WTC11 (cell line): ENCODE data around the genes MYH4, MYOCD, CDRT15 and CDRT4.

DNA sequence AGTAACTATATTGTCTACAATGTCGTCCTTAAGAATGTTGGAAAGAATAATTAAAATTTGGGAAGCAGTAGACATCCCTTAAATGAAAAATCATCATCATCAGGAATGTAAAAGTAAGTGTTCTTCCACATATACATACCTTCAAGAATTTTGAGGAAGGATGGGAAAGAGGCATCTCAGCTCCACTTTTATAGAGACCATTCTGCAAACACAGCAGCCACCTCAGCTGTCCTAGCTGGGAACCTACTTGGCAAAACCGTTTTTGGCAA lies at the start of gene MYH4:
Gene MYH4 (minus strand): TSS at position 162 of the 269 bp plus-strand sequence.
- PRO-cap = no peak

- PRO-cap = no peak
These were observed 381 bp downstream of the MYH2 start for GRCh38 chr17:10549041-10549513.

DNA sequence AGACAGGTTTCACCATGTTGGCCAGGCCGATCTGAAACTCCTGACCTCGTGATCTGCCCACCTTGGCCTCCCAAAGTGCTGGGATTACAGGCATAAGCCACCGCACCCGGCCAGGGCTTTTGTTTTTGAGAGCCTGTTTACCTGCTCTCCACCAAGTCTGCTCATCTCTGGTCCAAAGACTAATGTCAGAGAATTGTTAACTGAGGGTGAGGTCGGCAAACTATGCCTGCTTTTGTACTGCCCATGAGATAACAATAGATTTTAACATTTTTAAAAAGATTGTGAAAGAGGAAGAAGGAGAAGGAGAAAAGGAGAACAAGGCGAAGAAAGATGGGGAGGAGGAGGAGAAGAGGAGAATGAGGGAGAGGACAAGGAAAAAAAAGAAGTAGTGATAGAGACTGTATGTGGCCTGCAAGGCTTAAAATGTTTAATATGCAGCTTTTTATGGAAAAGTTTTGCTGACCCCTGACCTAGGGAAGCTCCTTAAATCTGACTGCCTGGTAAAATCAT lies 25.9 kb downstream of the TMEM238L start:
- PRO-cap = no peak

DNA sequence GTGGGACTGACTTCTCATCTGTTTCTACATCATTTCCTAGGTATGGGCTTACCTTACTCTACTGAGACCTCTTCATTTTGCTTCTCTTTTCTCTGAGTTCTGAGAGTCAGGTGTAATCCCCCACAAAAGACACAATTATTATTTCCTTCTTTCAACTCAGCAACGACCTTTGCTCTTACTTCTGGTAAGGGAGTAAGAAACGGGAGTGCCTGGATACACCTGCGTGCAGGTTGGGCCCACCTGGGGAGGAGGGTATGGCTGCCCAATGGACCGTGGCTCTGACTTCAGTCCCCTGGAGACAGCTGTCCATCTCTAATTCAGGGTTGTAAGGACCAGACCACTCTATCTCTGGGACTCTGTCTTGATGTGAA lies 1.4 kb downstream of the TMEM238L start:
- PRO-cap = no peak

- PRO-cap = no peak
These were observed 602 bp upstream of the TMEM238L start for GRCh38 chr17:10804480-10804922.

DNA sequence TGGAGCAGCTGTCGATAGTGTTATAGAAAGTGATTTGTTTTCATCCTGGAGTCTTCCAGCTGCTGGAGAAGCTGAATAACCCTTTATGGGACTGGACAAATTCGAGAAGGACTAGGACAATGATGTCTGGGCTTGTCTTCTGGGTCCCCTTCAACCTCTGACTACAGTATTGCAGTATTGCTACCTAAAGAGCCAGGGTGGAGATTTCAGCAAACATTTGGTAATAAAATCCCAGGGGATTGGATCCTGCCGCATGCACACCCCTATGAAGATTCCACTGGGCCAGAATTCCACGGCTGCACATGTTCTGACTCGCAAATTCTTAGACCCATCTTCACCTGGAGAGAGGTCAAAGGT lies 93.5 kb upstream of the PIRT start:
- PRO-cap = no peak

- PRO-cap = bidirectional peak, plus-strand start at chr17:12021349, minus-strand start at chr17:12021256
These were observed 670 bp downstream of the MAP2K4 start for GRCh38 chr17:12021017-12022077.

DNA sequence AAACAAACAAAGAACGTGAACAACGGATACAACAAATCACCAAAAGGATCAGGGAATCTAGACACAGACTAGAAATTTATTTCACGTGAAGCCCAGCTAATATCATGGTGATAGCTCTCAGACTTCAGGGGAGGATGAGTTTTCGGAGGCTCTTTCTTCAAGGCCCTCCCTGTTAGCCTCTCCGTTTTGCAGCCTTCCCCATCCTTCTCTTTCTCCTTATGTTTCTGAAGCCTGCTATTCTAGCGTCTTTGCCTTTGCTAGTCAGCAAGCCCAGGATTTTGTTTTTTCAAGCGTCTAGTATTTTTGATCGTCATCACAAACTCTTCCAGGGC lies 280.7 kb downstream of the MAP2K4 start:
- PRO-cap = no peak

DNA sequence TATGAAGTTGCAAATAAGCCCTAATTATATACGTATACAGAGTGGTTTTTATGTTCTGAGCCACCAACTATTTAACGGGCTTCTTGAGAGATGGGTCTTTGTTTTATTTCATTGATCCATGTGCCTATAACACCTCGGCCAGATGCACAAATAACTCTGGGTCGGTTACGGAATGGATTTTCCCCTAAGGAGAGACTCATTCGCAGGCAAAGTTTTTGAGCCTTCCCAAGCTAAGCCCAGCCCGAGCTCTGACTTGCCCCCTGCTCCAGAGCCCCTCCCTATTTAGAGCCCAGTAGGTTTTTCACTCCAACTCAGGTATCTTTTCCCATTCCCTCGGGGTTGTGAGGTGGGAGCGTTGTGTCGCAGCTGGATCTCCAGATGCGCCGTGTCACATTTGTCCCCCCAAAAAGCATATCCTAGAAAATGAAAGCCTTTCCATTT lies 841 bp upstream of the MYOCD start:
- PRO-cap = no peak

GRCh38 chr17:12665270-12666361 lies at the start of gene MYOCD:
TSS of gene MYOCD (plus strand) at chr17:12665890.
- PRO-cap = bidirectional peak, plus-strand start at chr17:12665514, minus-strand start at chr17:12665495; bidirectional peak, plus-strand start at chr17:12666021, minus-strand start at chr17:12665743

DNA sequence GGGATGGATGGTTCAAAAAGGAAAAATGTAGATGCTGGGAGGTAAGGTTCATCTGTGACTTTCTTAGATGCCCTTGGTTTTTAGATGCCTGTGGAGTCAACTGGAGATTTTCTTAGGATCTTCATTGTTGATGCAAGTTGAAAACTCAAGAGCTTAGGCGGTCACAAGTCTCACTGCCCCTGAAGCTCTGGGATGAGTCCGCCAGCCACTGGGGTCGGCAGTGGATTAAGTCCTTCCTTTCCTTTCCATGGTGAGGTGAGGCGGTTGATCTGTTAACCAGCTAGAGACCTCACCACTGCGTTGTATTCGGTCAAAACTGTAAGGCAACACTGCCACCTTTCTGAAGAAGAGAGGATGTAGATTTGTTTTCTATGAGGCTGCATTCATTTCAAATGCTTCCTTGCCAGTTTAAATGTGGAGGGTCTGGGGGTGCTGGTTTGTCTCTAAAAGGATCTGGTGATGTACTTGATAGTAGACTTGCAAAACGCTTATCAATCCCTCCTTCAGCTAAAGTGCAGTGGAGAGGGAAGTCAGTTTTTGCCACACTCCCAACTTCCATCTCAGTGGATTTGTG lies 1.6 kb downstream of the MYOCD start:
- PRO-cap = no peak

GRCh38 chr17:12731732-12732038 lies 57.6 kb upstream of the ARHGAP44 start:
- PRO-cap = no peak

GRCh38 chr17:12985335-12986368 lies 32.2 kb downstream of the ELAC2 start:
- PRO-cap = no peak

- PRO-cap = no peak
These were observed 23.1 kb downstream of the ELAC2 start for GRCh38 chr17:12994584-12995324.

- PRO-cap = no peak
These were observed at the start of gene CDRT15 for GRCh38 chr17:14236704-14236970. TSS of gene CDRT15 (minus strand) at chr17:14236862.

- PRO-cap = no peak
These were observed 73.1 kb downstream of the HS3ST3B1 start for GRCh38 chr17:14373705-14374598.

- PRO-cap = no peak
These were observed 430.7 kb downstream of the PMP22 start for GRCh38 chr17:14834436-14834898.

GRCh38 chr17:15434256-15434883 lies 33.1 kb downstream of the CDRT4 start:
- PRO-cap = no peak

GRCh38 chr17:15458032-15458322 lies 9.4 kb downstream of the CDRT4 start:
- PRO-cap = no peak

GRCh38 chr17:15467364-15467974 lies at the start of gene CDRT4:
TSS of gene CDRT4 (minus strand) at chr17:15467621.
- PRO-cap = no peak